Colon Carcinoma Metastatic in the Brain (tissue), 2 donors: ENCODE measurements around the genes ABCG4, CCDC153 and MFRP.

DNA sequence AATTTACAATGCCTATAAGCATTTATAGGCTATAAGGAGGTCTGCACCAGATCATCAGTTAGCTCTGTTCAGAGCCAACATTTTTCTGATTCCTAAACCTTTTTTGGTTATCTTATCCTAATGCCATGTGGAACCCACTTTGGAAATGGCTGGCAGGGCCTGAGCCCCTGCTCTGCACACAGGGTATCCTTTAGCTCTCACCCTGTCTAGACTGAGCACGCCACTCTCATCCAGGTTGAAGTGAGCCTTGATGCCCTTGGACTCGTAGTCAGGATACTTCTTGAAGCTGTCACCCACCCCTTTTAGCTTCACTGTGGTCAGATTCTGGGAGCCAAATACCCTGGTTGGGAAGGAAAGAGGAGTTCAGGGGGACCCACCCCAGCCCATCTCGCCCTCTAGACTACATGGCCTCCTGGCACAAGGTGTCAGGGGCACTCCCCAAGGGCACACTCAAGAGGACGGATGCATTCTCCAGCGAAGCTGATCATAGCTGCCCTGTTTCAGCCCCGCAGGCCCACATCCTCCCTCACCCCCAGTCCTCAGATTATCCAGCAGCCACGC is 6.1 kb downstream of the HYOU1 start:
- PRO-cap, 2 experiments = no peak in any of the 2 experiments

DNA sequence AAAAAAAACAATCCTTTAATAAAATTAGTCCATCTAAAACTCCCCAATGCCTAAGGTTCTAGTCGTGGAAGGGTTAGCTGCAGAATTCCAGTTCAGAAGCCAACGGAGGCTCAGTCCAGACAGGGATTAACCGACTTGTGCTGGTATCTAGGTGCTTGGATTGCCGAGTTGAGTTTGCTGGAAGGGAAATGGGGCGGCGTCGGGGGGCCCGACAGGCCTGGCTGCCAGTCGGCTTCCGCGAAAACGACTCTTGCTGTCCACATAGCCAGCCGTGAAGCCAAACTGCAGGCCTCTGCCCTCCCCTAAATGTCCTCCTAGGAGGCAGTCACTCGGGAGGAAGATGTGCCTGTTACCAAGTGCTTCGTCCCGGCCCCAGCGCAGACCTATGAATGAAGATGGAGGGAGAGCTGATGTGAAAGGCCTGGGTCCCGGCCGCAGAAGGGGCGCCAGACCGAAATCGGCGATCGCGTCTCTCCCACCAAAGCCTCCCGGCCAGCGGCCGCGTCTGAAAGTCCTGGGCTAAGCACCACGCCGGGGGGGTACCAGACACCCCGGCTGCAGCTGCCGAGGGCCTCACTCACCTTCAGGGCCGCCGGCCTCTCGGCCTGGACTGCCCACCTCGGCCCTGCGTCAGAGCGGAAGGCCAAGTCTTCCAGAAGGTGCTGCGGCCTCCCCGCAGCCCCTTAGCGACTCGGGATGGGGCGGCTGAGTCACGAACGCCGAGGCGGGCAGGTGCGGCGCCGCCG is 1.2 kb downstream of the H2AX start:
- PRO-cap, 2 experiments = peak in 2 of 2 experiments; most common plus-strand start position 686 of the sequence (in 2); most common minus-strand start position 597 of the sequence (in 1)

DNA sequence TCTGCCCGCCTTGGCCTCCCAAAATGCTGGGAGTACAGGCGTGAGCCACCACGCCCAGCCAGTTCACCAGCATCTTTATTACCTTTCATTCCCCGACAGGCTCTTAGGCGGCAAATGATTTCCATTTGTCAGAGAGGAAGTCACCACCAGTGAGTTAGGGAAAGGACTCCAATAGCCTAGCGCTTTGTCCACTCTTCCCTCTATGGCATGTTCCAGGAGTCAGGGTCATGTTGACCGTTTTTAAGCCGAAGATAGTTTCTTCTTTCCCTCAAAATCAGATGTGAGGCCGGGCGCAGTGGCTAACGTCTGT is 1.4 kb upstream of the DPAGT1 start:
- PRO-cap, 2 experiments = no peak in any of the 2 experiments

GRCh38 chr11:119148752-119149407 is at the start of gene ABCG4:
Gene ABCG4, plus strand, starts transcription at chr11:119149052.
- PRO-cap, 2 experiments = no peak in any of the 2 experiments

DNA sequence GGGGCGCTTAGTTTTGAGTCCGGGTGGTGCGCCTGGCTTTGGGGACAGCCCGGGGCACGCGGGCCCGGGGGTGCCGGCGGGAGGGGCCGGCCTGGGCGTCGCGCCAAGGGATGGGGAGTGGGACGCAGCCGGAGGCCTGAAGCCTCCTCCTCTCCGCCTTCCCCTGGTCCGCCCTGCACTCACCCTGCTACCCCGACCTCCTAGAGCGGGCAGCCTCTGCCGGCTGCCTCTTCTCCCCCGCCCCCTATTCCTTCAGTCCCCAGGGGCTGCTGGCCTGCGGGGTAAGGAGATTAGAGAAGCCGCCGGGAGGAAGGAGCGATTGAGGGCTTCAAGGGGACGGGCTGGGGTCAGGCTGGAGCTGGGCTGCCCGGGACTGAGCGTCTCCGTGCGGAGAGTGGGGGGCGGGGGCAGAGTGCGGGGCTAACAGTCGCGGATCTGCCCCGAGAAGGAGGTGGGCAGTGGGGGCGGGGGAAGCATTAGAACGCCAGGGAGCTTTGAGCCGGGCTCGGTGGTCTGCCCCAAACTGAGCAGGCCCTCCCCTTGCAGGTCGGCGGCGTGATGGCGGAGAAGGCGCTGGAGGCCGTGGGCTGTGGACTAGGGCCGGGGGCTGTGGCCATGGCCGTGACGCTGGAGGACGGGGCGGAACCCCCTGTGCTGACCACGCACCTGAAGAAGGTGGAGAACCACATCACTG is 703 bp downstream of the ABCG4 start:
- PRO-cap, 2 experiments = no peak in any of the 2 experiments

DNA sequence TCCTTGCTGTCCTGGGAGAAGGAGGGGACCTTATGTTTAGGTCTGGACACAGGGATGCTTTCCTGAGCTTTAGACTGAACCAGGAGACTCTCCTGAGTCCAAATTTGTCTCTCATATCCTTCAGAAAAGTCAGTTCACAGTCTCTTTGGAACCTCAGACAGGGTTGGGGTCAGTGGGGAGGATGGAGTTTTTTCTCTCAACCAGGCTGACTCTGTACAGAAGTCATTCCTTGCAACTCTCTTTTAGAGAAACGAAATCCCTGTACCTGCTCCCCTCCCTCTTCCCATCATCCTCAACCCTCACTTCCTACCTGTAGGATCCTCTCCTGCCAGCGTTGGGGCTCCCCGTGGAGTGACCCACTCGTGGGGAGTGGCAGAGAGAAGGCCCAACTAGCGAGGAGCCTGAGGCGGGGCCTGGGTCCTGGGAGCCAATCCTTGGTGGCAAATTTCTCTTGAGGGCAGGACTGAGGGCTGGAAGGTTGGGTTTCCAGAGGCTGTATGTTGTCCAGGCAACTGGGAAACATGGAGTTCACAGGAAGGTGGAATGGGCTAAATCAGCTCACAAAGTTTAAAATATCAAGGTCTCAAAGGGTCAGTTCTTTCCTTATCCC is at the start of gene CCDC153:
TSS of gene CCDC153 (minus strand) at position 353 of the 610 bp plus-strand sequence.
- PRO-cap, 2 experiments = no peak in any of the 2 experiments

DNA sequence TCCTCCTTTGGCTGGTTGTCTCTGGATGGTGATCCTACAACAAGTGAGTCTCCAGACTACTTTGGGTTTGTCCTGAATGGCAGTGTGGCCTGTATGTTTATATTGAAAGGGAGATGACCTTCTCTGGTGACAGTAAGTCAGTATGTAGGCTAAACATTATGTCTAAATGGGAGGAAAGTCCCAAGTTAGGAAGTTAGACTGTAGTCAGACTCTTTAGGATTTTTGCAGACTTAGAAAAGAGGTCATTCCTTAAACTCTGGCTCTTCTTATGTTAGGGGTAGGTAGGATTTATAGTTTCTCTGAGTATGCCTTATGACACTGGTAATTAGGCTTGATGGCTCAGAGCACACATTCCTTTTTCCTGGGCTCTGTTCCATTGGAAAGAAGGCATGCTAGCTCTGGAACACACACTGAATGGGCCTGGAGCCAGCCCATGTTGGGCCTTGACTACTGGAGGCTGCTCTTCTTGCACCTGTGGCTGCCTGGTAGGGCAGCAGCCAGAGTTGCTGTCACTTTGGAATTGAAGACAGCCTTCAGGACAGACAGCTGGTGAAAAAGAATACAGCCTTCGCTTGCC is 18.3 kb downstream of the MCAM start:
- PRO-cap, 2 experiments = no peak in any of the 2 experiments

- PRO-cap, 2 experiments = no peak in any of the 2 experiments
These were observed 3.0 kb upstream of the MCAM start for GRCh38 chr11:119319961-119320221.

GRCh38 chr11:119346434-119346743 is at the start of gene MFRP:
Gene MFRP, minus strand, starts transcription at chr11:119346705.
- PRO-cap, 2 experiments = no peak in any of the 2 experiments

DNA sequence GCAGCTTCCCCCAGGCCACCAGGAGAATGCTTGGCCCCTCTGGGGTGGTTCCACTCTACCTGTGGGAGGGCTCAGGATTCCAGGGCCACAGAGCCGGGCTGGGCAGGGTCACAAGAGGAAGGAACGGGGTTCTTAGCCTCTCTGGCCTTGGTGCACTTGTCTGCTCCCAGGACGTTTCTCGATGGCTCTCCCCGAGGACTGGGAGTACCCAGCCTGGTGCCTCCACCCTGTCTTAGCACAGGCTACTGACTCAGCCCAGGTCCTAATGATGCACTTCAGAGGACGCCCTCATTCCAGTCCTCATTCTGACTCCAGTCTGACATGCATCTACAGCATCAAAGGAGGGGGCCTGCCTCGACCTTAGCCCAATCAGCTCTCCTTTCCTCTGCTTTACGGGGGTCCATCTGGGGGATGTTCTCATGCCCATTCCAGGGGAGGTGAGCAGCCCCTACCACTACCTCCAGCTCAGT is 1.1 kb downstream of the USP2 start:
- PRO-cap, 2 experiments = no peak in any of the 2 experiments

- PRO-cap, 2 experiments = no peak in any of the 2 experiments
These were observed 138.0 kb downstream of the NECTIN1 start for GRCh38 chr11:119590610-119591704.

- PRO-cap, 2 experiments = no peak in any of the 2 experiments
These were observed 45.3 kb downstream of the NECTIN1 start for GRCh38 chr11:119683700-119684115.

DNA sequence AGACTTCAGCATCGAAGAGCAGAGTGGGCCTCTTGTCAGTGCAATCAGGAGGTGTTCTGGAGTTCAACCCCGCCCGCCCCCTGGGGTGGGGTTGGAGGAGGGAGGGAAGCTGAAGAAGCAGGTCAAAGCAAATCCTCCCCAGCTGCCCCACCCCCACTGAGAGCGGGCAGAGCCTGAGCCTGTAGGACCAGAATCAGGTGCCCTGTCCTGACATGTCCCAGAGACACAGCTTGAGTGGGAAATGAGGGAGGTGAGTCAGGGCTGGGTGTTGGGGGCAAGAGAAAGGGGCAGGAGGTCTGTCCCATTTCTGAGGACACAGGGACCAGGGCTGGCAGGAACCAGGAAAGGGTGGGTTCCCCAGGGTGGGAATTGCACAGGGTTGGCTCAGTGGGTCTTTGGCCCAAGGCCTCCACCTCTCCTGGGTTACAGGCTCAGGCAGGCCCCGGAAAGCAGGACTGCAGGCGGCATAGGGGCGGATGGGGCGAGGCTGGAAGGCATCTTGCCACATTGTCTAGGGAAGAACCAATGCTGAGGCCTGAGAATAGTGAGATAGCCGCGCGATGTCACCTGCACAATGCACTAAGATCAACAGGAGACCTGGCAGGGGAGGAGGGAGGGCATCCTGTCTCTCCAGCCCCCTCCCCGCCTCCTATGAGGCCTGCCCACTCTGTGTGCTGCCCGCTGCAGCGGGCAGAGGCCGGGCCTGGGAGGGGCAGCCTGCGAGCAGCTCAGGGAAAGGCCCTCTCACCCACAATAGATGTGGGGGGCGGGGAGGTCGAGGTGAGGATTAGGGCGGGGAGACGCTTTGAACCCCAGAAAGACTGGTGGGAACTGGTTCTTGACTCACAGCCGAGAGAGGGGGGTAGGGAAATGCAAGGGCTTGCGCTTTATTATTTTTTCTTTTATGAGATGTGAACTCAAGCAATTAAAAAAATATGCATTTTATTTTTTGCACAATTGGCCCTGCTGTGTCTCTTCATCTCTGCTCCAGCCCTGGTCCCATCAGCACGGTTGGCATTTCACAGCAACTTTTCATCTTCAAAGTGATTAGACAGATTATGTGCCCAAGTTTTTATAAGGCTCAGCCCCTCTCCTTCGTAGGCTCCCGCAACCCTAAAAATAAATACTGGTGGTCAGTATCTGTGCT is 32.3 kb downstream of the NECTIN1 start:
- PRO-cap, 2 experiments = no peak in any of the 2 experiments

GRCh38 chr11:120211949-120212597 is 1.2 kb downstream of the OAF start:
- PRO-cap, 2 experiments = no peak in any of the 2 experiments

DNA sequence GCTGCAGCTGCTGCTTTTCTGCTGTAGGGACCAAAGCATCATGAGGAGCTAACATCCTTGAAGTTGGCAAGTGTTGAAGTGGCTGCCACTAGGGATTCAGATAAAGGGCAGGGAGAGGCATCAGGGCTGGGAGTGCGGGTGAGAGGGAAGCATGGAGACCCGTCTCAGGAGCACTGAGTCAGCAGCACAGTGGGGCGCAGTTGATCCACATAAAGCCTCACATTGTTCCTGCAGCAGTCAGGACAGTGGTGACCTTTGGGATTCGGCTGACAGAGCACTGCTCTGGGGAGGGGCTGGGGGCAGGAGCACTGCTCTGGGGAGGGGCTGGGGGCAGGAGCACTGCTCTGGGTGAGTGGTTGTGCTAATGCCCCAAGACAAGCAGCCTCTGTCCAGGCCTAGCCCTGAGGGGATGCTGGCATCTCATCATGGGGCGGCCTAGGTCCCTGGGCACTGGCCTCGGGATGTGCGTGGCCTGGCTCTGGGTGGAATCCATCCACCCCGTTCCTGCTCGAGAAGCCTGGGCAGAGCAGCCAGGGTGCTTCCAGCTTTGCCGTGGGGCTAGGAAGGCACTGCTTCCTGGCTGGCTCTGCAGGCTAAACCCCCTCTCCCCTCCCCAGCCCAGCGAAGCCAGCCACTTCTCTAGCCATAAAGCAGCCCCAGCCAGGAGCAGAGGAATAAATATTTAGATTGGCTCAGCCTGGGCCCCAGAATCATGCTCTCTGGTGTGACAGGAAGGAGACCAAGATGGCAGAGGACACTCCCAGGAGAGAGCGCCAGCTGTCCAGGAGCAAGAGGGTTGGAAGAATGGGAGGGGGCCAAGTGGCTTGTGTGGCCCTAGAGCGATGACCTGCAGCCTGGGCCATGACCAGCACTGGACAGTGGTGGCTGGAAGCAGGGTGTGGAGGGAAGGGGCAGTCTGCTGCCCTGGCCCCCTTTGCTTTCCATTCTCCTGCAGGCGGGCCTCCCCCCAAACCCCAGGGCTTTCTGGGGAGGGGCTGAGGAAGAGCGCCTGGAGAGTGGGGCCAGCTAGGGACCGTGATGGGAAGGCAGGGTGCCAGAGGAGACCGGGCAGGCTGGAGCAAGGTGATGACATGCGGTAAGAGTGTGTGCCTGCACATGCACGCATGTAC is 7.4 kb downstream of the OAF start:
- PRO-cap, 2 experiments = no peak in any of the 2 experiments

GRCh38 chr11:120331604-120332194 is 4.5 kb upstream of the ARHGEF12 start:
- PRO-cap, 2 experiments = no peak in any of the 2 experiments

GRCh38 chr11:120357603-120358533 is 21.7 kb downstream of the ARHGEF12 start:
- PRO-cap, 2 experiments = no peak in any of the 2 experiments

- PRO-cap, 2 experiments = no peak in any of the 2 experiments
These were observed 35.9 kb downstream of the ARHGEF12 start for GRCh38 chr11:120372233-120372462.

DNA sequence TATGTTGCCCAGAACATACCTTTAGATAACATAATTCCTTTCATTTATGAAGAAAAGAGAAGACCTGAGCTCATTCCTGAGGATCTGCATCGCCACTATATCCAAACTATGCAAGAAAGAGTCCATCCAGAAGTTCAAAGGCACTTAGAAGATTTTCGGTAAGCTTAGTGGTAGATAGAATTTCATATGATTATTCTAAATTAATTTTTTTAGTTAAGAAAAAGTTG is 65.3 kb upstream of the GRIK4 start:
- PRO-cap, 2 experiments = no peak in any of the 2 experiments

DNA sequence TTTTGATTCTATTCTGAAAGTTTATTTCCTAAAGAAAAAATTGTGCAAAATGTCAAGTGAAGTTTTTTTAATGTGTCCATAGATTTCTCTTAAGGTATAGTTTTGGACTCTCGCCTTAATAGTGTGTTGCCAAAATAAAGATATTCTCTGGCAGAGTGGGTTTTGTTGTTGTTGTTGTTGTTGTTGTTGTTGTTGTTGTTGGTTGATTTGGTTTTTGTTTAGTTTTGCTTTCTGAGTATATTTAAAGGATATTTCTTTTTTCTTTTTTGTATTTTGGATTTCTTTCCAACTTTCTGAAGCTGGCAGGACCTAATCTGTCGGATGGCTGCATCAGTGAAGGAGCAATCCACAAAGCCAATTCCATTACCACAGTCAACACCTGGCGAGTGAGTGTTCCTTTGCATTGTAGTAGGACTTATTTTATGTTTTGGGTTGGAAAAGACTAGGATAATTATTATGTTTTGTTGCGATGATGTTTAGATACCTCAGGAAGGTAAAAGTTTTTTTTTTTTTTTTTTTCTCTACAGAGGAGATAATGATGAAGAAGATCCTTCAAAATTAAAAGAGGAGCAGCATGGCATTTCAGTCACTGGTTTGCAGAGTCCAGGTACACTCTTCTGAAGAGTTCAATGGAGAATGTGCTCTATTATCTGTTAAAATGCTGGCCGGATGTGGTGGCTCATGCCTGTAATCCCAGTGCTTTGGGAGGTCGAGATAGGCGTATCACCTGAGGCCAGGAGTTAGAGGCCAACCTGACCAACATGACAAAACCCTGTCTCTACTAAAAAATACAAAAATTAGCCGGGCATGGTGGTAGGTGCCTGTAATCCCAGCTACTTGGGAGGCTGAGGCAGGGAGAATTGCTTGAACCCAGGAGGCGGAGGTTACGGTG is 34.4 kb upstream of the GRIK4 start:
- PRO-cap, 2 experiments = no peak in any of the 2 experiments